Left ventricle myocardium (tissue), 1 donor: Measurements from ENCODE around the genes CLEC2L, TBXAS1 and TMEM178B.

DNA sequence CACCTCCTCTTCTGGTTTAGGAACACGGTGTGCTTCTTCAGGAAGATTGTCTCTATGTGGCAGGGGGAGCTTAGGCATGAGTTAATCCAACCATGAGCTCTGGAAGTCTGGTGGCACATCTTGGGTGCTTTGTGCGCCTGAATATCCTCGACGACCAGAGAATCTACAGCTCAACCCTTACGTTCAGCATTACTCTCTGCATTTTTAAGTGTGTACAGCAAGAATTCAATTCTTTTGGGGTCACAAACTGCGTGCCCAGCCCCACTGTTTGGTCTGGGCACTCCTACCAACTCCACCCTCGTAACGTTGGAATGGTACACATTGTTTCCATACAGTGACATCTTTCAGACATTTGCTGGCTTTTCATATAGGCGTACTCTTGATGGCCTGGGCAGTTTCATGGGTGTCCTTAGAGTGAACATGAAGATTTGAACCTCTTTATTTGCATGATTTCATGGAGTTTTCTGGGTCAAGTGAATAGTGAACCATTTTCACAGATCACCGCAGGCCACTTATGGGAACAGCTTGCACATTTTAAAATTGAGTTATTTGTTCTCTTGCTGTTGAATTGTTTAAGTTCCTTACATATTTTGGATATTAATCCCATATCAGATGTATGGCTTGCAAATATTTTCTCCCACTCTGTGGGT, 13.8 kb upstream of the ZC3HAV1L start:
- PRO-cap: no peak

DNA sequence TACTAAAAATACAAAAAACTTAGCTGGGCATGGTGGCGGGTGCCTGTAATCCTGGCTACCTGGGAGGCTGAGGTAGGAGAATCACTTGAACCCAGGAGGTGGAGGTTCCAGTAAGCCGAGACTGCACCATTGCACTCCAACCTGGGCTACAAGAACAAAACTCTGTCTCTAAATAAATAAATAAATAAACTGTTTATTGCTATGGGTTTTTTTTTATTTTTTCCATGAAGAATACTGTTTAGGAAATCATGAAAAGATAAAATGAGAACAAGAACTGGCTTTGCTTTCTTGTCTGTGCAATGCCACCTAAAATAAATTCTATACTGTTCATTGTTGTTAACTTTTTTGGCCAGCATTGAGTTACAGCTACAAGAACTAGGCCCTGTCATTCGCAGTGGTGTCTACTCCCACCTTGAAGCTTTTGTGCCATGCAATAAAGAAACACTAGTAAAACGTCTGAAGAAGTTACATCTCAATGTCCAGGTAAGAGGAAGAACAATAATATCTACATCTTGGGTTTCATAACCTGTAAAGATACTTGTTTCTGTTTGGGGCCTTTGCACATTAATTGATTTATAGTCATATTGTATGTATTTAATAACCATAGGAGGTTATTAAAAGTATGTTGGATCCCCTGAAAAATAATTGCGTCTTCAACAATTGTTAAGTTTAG, 38.1 kb downstream of the UBN2 start:
- PRO-cap: no peak

- PRO-cap: no peak
These were observed 1.2 kb upstream of the LUC7L2 start for GRCh38 chr7:139358531-139358933.

DNA sequence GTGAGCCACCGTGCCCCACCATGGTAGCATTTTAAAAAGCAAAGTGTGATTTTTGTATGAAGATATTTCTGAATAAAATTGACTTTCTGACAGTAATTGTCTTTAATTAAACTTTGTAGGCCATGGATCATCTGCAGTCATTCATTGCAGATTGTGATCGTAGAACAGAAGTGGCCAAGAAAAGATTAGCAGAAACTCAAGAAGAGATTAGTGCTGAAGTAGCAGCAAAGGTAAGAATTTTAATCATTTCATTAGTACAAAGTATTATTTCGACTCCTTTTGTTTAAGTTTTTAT, 42.3 kb downstream of the LUC7L2 start:
- PRO-cap: no peak

- PRO-cap: no peak
These were observed 30.6 kb downstream of the KLRG2 start for GRCh38 chr7:139452729-139453332.

GRCh38 chr7:139482689-139482809, 924 bp downstream of the KLRG2 start:
- PRO-cap: no peak

DNA sequence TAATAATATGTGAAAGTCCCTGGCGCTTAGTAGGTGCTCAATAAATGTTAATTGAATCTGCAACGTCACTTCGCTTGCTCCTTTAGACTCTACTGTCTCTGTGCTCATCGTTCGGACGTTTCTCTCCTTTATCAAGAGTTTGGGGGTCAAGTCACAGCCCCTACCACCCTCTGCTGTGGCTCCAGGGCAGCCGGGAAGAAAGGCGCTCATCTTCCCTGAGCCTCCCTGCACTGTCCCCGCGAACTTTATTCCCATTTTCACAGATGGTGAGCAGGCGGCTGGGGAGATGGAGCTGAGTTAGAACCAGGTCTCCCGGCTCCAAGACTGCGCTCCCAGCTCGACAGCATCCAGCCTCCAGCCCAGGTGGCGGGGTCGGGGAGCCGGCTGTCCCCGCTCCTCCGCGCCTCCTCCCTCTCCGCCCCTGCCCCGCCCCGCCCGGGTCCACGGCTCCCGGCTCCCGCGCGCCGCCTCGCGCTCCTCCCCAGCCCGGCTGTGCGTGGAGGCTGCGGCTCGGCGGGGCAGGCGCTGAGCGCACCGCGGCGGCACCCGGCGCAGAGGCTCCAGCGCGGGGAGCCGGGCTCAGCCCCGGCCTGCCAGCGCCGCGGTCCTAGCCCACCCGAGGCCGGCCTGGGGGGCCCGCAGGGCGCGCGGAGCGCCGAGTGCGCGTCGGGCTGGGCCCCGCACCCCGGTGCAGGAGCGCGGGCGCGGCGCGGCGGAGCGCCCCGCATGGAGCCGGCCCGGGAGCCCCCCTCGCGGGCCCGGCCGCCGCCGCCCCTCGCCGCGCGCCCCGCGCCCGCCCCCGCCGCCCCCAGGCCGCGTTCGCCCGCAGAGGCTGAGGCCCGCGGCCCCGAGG, at the start of gene CLEC2L:
Gene CLEC2L (plus strand): TSS at position 484 of the 853 bp plus-strand sequence.
- PRO-cap: no peak

DNA sequence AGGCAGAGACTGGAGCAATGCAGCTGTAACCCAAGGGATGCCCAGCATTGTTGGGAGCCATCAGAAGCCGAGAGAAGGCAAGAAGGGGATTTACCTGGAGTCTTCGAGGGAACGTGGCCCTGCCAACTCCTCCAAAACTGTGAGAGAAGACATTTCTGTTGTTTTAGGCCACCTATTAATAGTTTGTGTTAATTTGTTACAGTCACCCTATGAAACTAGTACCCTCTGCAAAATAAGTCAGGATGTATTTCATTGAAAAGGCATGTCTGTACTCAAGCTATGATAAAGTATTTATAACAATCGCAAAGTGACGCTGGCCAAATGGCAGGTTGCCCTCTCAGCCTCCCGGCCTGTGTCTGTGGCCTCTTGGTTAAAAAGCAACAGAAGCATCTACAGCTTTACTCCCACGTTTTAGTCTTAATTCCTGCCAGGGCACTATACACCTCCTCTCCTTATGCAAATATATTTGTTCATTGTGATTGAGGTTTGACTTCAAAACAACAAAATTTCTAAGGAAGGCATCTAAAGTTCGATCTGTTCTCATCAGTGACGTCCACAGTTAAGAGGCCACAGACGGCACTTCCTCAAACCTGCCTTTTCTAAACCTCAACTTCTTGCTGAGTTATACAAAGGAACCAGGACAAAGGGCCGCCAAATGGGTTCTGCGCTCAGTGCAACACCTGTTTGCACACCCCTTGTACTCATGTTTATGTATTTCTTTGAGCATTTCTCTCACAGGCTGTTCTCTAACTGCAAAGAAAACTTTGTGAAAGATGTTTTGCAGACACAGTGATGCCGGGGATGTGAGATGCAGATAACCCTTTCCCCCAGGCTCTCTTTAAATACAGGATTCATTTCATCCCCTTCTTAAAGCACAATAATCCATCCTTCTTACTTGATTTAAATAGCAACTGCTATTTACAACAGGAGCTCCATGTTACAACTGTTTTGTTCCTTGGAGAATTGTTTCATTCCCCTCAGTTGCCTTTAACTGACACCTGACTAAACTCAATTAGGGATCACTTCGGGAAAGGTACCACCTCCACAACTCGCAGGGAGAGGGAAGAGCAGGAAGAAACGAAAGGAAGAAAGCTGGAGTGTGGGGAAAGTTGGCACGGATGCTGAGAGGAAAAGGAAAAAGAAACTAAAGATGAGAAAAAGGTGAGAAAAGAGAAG, 46.5 kb downstream of the HIPK2 start:
- PRO-cap: no peak

- PRO-cap: no peak
These were observed 19.3 kb downstream of the HIPK2 start for GRCh38 chr7:139758288-139759034.

GRCh38 chr7:139767134-139767832, 10.5 kb downstream of the HIPK2 start:
- PRO-cap: no peak

- PRO-cap: no peak
These were observed 8.9 kb upstream of the TBXAS1 start for GRCh38 chr7:139820113-139820523.

DNA sequence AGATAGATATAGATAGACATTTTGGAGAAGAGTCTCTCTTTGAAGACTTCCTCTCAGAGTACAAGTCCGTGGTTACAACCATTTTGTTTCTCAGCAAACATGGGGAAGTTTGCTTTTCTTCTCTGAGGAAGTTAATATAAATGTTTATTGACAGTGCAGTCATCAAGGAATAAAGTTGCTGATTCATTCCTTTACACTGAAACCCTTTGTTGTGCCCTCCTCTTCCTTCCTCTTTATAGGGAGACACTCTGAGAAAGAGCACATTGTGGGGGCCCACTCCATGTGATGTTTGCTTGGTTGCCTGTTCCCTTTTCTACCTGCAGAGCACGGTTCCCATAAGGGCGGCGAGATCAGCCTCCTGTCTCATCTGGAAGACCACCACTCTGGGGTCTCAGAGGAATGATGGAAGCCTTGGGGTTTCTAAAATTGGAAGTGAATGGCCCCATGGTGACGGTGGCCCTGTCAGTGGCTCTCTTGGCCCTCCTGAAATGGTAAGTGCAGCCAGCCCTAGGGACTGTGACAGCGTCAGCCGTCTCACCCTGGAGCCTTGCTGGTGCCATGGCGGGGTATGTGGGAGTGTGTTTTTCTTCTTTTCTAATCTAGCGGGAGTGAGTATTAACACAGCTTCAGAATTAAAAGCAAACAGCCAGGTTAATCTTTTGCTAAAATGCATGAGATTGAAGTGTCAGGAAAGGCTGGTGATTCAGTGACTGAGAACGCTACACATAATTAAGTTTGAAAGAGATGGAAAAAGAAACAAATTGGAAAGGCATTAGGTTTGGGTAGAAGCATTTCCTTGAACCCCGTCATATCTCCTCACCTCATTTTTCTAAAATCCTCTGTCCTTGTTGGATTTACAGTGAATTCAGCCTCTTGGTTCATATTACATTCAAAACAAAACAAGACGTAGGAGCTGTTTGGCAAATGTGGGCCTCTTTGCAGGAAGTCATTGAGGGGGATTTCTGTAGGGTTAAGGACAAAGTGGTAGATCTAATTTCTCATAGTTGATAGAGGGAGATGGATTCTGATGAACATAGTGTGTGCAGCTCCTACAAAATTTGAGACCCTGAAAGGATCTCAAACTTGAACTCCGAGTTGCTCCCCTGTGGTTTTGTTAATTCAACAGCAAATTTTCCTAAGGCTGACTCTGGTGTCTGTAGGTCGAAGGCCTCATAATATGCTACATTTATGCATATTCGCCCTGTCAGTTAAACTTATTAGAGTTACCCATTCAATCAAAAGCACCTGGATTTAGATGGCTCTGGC, at the start of gene TBXAS1:
Gene TBXAS1 (plus strand): TSS at position 276 of the 1,266 bp plus-strand sequence.
- PRO-cap: no peak

GRCh38 chr7:139830756-139831616, 1.9 kb downstream of the TBXAS1 start:
- PRO-cap: no peak

DNA sequence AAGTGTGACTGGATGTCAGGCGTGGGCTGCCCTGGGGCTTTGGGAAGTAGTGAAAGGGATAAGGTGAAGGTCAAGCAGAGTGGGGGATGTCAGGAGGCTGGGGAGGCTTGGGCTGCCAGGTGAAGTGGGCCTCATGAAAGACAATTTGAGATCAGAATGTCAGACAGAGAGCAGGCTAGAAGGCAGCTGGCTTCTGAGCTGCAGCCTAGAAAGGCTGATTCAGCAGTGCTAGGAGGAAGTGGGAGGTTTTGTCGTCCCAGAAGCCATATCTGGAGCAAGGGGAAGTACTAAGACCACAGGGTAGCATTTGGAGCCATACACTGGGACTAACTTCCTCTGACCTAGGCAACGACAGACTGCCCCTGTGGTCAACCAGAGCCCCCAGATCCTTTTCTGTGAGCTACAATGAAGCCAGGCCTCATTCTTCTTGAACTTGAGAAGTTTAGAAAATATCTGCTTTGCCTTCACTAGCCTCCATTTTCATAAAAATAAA, 26.4 kb downstream of the TBXAS1 start:
- PRO-cap: no peak

GRCh38 chr7:140059149-140060023, 3.4 kb downstream of the PARP12 start:
- PRO-cap: no peak

GRCh38 chr7:140170280-140170724, 6.5 kb downstream of the KDM7A start:
- PRO-cap: no peak

DNA sequence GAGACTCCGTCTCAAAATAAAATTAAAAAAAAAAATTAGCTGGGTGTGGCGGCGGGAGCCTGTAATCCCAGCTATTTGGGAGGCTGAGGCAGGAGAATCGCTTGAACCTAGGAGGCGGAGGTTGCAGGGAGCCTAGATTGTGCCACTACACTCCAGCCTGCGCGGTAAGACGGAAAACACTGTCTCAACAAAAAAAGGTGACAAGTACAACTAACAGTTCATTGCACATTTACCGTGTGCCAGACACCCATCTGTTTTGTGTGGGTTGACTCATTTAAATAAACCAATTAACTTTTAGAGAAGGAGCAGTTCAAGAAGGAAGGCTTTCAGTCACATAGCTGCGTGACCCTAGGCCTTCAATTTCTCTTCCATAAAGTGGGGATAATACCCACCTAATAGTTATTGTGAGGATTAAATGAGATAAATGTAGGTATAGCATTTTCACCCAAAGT, 52.2 kb upstream of the KDM7A start:
- PRO-cap: no peak

- PRO-cap: no peak
These were observed 97.5 kb downstream of the BRAF start for GRCh38 chr7:140827116-140827678.

- PRO-cap: no peak
These were observed at the start of gene TMEM178B for GRCh38 chr7:141073800-141075035. TSS of gene TMEM178B (plus strand) at chr7:141074064.

DNA sequence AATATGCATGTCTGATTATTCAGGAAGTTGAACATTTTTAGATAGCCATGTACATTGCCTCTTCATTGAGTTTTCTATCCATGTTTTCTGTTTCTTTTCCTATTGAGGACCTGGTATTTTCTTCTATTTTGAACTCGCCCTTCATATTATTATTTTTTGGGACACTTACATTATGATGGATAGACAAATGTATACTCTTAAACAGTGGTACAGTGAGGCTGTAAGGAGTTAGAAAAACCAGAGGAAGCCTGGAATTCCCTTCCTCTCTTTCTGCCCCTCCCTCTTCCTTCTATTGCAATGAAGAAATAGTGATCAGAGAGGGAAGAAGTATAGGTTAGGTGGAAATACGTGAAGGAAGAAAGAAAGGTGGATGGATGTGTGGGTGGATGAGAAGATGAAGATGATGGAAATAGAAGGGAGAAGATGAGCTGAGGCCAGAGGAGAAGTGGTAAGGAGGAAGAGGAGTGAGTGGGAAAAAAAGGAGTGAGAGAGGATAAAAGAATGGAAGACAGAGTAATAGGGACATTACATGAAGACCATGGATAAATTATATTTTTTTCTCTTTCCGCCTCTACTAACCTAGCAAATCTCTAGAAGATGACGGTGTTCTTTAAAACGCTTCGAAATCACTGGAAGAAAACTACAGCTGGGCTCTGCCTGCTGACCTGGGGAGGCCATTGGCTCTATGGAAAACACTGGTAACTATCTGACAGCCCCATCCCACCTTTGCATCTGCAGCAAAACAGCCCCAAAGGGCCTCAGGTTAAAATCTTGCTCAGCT, 3.9 kb downstream of the AGK start:
- PRO-cap: no peak